Renal cortical epithelial cell (primary cell): ENCODE results near the genes SBF1 and ODF3B.

DNA sequence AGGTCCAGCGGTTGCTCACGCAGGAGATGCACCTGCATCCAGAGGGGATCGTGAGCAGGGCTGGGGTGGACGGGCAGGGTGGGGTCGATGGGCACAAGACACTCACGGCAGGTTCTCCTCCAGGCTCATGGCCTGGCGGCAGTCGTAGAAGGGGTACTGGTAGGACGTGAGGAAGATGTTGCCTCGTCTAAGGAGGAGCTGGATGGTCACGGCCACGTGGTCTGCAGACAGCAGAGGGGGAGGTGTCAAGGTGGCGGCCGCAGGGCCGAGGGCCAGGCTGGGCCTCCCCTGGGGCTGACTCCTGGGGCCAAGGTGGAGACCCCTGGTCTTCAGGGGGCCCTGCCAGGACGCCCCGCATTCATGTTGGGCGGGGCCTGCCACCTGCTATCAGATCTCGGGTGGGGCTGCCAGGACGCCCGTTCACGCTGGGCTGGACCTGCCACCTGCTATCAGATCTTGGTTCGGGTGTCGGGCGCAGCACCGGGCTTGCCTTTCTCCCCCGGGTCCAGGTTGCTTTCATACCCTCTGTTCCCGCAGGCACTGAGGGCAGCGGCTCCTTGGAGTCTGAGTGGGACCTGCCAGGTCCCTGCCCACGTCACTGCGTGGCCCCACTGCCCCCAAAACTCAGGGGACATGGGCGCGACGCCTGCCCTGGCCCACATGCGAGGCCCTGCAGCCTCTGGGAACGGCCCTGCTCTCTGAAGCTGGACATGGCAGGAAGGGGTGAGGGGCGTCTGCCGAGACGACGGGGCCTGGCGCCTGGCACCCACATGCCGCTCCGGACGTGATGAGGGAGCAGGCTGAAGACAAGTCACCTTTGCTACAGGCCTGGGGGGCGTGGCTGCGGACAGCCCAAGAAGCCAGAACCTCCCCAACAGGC lies 16.1 kb upstream of the MAPK11 start:
- RRBS: no CpG with 5 or more reads among the region's 46 CpGs

- RRBS: 5% methylated on average over 17 of the region's 58 CpGs
These were observed 7.2 kb downstream of the PLXNB2 start for GRCh38 chr22:50300135-50300752.

DNA sequence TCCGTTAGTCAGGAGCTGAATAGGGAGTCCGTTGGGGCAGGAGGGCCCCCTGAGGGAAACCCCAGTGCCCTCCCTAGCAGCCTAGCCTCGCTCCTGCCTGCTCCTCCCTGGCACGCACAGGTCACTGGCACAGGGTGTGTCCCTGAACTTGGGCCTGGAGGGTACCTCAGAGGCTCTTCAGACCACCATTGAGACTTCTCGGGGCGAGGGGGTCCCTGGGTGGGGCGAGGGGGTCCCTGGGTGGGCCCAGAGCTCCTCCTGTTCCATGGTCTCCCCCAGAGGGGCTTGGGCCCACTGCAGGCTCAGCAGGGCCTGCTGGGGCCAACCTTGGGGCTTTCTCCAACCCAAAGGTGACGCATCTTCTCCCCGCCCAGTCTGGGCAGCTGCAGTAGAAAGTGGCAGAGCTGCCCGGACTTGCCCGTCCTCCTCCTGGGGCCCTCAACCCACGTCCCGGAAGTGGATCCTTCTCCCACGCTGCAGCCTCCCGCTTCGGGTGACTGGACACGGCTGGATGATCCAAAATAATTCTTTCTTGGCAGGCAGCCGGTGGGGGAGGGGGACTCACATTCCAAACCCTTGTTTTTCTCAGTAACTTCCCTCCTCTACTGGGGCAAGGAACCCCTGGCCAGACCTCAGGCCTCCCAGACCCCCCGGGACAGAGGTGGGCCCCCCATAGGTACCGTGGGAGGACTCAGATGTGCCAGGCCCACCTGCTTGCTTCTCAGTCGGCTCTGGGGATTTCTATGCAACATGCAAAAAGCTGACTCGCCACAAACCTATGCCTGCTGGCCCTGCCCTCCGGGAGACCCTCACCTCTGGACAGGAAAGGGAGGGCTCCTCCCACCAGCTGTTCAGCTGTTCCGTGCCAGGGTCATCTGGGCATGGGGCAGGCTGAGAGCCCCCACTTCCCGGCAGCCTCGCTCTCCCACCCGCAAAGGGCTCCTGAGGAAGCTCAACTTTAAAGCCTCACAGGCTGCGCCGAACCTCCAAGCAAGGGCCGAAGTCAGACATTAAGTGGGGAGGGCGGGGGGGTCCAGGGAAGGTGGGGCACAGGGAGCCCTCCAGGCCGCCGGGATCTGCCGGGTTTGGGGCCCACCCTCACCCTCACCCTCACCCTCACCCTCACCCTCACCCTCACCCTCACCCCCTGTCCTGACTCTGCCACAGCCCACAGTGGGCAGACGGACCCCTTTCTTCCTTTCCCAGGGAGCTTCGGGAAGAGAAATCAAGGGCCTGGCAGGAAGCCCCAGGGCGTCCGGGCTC lies 1.4 kb downstream of the PLXNB2 start:
- RRBS: 1% methylated on average over 8 of the region's 38 CpGs

DNA sequence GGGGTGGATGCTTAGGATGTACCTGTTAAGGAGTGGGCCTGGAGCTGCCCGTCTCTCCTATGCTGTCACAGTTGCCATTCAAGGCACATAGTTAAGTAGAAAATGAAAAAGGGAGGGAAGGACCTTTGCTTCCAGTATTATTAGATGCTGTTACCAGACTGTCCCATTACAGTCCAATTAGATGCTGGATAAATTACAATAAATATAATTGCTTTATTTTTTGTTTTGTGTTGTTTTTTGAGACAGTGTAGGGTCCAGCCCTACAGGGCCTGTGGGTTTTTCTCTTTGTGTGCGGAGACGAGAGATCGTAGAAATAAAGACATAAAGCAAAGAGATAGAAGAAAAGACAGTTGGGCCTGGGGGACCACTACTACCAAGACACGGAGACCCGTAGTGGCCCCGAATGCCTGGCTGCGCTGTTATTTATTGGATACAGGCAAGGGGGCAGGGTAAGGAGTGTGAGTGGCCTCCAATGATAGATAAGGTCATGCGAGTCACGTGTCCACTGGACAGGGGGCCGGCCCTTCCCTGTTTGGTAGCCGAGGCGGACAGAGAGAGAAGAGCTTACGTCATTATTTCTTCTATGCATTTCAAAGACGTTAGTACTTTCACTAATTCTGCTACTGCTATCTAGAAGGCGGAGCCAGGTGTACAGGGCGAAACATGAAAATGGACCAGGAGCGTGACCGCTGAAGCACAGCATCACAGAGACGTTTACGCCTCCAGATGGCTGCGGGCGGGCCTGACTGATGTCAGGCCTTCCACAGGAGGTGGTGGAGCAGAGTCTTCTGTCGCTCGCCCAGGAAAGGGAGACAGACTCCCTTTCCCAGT lies 24.6 kb downstream of the PPP6R2 start:
- RRBS: no CpG with 5 or more reads among the region's 25 CpGs

DNA sequence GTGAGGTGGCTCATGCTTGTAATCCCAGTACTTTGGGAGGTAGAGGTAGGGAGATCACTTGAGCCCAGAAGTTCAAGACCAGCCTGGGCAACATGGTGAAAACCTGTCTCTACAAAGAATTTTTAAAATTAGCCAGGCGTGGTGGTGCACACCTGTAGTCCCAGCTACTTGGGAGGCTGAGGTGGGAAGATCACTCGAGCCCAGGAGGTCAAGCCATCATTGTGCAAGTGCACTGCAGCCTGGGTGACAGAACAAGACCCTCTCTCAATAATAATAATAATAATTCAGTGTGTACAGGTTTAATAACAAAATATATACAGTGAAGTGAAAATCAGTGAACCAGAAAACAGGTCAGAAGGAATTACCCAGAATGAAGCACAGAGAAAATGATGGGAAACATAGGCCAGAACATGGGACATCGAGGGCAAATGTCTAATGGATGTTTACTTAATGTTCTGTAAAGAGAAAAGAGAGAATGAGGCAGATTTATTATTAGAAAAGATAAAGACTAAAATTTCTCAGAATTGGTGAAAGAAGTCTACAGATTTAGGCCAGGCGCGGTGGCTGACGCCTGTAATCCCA lies 34.1 kb downstream of the PPP6R2 start:
- RRBS: no CpG with 5 or more reads among the region's 6 CpGs

DNA sequence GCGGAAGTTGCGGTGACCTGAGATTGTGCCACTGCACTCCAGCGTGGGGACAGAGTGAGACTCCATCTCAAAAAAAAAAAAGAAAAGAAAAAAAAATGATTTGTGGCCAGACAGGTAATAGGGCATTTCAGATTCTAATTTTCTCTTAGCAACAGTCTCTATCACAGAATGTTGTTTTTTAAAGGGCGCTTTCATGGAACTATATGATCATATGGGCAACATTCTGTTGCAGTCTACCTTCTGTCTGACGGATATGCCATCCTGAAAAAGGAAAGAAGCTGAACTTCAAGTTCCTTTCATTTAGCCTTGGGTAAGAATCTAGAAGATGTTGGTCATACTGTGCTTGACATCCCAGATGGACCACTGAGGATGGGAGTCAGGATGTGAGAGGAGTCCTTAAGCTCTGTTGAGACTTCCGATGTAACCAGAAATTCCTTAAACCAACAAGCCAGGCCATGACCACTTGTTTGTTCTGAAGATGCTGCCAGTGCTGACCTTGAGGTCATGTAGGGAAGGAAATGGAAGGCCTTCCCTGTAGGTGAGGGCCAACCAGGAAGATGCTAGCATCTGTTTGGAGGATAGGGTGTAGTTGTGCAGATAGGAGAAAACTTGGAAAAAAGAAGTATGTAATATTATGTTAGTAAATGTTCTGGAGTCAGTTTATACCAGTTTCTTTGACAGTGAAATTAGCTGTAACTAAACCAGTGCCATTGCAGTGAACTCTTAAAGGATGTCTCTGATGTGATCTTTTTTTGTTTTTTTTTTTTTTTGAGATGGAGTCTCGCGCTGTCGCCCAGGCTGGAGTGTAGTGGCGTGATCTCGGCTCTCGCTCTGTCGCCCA lies 45.9 kb downstream of the PPP6R2 start:
- RRBS: no CpG with 5 or more reads among the region's 13 CpGs

DNA sequence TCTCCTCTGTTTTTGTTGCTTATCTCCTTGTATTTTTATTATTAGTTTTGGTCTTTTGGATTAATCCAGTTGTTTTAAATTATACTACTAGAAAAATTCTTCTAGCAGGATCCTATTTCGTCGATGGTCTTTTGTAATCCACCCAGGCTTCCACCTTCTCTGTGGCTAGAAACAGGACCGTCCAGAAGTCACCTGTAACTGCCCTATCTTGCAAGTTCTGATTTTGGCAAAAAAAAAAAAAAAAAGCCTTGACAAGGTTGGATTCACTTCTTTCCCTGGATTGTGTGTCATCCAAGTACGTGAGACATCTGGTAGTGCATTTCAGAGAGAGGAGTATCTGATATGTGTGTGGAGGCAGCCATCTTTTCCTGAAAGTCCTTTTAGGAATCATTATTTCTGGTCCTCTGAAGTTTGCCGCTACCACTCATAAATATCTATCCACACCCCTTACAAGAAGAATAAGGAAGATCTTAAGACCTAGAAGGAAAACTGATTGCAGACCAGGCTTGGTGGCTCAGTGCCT lies 48.7 kb downstream of the PPP6R2 start:
- RRBS: no CpG with 5 or more reads among the region's 5 CpGs

DNA sequence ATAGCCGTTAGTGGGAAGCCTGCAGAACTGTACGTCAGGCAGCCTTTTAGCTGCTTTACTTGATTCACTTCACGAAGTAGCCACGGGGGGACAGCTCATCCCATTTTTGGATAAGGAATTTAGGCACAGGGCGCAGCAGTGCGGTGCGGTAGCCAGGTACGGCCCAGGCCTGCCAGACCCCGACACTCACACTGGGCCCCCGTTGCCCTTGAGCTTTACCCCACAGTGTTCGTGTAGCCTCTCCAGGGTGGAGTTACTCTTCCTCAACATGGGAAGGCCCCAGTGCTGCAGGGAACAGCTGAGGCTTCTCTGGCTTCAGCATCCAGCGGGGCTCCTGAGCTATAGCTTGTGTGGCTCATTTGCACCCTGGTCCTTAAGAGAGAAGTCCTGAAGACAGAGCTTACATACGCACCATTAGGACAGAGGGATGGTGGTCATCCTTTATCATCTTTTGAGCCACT lies 59.4 kb downstream of the SBF1 start:
- RRBS: no CpG with 5 or more reads among the region's 13 CpGs

DNA sequence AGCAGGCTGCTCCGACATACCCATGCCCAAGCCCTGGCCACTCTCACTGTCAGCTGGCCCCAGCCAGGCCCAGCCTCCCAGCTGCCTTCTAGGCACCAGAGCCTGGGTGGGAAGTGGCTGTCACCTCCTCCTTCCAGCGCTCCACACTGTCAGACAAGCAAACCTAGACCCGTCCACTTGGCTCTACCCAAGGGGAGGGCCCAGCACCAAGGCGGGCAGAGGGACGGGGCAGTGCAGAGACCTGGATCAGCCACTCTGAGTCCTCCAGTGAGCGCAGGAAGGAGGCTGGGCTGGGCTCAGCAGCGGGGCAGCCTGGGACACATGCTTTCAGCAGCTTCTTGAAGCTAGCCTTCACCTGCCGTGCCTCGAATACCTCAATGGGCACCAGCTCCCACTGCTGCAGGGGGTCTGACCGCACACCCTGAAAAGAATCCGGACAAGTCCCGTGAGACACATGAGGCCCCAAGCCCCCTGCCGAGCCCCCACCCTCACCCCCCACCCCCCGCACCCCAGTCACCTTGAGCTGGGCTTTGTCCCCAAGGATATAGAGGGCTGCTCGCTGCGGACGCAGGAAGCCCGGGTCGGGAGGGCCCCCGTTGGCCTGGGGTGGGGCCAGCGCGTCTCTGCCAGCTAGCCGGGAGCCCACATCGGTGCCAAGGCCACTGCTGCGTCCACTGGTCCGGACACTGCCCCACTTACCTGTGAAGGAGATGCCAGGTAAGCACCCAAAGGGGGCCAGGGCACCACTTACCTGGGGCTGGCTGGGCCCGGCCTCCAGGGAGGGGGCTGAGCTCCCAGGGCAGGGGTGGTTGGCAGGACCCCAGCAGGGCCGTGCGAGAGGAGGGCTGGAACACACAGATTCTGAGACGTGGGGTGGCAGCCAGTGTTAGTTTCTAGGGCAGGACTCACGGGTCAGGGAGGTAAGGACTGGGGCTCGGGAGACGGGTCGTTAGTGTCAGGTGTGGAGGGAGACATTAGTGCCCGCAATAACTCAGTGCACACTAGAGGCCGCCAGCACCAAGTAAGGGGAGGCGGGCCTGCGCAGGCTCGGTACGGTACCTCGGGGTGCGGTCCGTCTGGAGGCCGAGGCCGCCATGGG lies 18.5 kb downstream of the SBF1 start:
- RRBS: 94% methylated on average over 10 of the region's 45 CpGs

DNA sequence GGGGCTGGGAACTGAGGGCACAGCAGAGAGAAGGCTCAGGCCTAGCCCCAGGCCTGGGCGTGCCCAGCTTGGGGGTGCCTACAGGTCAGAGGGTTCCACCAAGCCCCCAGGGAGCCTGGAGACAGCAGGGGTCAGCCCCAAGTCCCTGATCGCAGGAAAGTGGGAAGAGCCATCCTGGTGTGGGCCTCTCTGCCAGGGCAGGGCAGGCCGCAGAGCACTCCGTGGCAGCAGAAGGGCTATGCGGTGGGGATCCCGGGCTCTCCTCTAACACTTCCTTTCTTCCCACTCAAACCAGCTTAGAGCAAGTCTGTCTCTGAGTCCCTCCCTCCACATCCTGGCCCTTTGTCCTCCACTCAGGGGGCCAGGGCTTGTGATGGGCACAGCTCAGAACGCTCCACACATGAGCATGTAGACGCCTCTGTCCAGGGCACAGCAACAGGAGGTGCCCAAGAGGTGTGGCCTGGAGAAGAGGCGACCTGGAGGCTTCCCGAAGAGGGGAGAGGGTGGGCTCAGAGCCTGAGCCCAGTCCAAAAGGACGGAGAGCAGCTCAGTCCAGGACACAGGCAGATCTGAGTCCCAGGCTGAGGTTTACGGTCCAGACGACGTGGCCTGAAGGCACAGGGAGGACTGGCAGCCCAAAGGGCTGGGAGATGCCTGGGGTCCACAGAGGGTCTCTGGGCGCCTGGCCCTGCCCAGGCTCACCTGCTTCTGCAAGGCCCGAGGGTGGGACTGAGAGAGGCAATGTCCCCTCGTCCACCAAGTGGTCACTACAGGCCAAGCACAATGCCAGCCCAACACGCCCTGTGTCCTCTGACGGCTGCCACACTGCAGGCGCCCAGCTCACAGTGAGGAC lies 17.5 kb downstream of the SBF1 start:
- RRBS: no CpG with 5 or more reads among the region's 20 CpGs

DNA sequence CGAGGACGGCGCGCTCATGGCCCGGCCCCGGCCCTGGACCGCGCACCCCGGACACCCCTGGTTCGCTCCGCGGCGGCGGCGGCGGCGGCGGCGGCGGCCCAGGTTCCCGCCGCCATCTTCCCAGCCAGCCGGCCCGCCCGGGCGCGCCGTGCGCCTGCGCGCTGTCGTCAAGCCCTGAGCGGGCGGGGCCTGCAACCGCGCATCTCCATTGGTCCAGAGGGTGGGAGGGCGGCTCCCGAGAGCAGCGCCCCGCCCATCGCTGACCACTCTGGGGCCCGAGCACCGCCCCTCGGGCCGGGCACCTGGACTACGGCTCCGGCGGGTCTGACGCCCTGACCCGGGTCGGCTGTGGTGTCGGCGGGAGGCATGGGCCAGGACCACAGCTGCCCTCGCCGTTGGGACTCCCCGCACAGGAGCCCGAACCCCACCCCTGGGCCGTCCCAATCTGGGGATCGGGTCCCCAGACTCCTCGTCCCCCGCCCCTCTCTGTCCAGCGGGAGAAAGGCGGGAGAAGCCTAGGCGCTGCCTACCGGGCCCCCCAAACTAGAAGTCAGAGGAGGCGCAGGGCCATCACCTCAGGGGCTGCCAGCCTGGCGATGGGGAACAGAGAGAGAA lies at the start of gene SBF1:
Gene SBF1, minus strand, starts transcription at position 139 of the 615 bp plus-strand sequence.
- RRBS: 2% methylated on average over 11 of the region's 67 CpGs

GRCh38 chr22:50524685-50525403 lies 554 bp downstream of the SCO2 start:
- RRBS: 2% methylated on average over 22 of the region's 46 CpGs

- RRBS: no CpG with 5 or more reads among the region's 46 CpGs
These were observed at the start of gene ODF3B for GRCh38 chr22:50532066-50532780. TSS of gene ODF3B (minus strand) at chr22:50532498.

DNA sequence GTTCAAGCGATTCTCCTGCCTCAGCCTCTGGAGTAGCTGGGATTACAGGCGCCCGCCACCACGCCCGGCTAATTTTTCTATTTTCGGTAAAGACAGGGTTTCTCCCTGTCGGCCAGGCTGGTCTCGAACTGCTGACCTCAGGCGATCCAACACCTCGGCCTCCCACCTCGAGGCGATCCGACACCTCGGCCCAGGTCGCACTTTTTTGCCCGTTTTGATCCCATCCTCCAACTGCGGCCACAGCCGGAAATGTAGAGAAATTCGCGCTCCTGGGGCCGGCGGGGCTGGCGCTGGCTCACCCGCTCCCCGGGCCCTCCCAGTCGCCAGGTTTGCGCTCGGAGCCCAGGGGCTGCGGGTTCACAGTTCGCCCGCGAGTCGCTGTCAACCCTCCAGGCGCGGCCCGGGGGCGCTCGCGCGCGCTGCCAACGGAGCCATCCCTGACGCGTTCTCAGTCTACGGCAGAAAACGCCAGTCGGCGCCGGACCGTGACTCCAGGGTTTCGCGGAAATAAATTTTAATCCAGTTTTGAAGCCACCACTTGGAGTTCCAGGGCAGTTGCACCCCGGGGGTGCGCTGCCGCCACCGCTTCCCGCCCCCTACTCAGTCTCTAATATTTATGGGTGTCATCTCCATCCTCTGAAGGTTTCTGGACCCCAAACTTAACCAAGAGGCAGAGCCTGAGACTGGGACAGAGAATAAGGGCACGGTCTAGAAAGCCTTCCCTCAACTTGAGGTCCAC lies 1.6 kb upstream of the KLHDC7B start:
- RRBS: 1% methylated on average over 25 of the region's 58 CpGs

- RRBS: no CpG with 5 or more reads among the region's 8 CpGs
These were observed 1.7 kb upstream of the SYCE3 start for GRCh38 chr22:50564372-50564935.

DNA sequence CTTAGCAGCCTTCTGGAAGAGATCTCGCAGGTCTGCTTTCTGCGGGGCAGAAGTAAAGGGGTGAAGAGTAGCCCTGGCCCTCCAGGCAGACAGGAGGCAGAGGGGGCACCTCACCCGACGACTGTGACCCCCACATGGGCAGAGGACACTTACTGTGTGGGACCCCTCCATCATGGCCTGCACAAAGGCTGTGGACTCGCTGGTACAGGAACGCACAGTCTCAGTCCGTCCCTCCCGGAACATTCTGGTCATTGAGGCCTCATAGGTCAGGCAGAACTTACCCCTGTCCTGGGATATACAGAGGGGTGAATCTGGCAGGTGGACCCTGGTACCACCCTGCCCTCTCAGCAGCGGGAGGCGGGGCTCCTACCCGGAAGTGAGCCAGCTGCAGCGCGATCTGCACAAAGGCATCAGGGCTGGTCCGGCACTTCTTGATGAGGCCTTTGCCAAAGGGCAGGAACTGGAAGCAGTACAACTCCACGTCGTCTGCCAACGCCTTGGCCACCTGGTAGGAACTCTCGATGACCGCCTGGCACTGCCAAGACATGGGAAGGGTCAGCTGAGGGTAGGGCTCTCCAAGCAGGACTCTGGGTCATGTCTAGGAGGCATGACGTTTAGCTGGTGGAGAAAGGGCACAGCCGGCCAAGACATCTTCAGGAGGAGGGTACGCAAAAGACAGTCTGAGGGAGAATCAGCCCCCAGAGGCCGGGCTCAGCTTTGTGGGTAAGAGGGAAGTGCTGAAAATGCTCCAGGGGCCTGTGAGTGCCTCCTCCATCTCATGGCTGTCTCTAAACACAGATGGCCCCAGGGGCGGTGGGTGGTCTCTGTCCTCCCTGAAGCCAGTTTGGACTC lies 7.0 kb downstream of the CPT1B start:
- RRBS: 90% methylated on average over 4 of the region's 24 CpGs

- RRBS: no CpG with 5 or more reads among the region's 36 CpGs
These were observed 6.9 kb downstream of the ARSA start for GRCh38 chr22:50620667-50621908.